ENCODE measurements around the gene MRTFB.

DNA sequence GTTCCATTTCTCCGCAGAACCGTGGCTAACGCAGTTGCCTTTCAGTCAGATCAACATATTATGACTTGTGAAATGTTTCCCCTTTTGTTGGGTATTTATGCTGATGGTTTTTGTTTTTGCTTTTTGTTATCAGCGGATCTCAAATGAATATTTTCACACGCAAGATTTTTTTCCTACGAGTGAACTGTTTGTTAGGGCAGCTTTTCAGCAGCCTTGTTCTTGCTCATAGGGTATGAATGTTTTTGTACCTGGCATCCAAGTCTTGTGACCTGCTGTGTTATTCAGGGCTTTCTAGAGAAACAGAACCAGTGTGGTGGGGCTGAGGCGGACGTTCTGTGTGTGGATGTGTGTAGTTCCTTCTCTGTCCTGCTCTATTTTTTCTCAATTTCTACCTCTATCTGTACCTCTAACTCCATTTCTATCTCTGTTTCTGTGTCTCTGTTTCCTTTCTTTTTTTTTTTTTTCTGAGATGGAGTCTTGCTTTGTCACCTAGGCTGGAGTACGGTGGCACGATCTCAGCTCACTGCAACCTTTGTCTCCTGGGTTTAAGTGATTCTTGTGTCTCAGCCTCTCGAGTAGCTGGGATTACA, 78.3 kb downstream of the SNX29 start:
- PRO-cap: no peak
- RAMPAGE, long total RNA: no peak

GRCh38 chr16:12079493-12079922, 103.0 kb downstream of the SNX29 start:
- PRO-cap: no peak
- RAMPAGE, long total RNA: no peak

DNA sequence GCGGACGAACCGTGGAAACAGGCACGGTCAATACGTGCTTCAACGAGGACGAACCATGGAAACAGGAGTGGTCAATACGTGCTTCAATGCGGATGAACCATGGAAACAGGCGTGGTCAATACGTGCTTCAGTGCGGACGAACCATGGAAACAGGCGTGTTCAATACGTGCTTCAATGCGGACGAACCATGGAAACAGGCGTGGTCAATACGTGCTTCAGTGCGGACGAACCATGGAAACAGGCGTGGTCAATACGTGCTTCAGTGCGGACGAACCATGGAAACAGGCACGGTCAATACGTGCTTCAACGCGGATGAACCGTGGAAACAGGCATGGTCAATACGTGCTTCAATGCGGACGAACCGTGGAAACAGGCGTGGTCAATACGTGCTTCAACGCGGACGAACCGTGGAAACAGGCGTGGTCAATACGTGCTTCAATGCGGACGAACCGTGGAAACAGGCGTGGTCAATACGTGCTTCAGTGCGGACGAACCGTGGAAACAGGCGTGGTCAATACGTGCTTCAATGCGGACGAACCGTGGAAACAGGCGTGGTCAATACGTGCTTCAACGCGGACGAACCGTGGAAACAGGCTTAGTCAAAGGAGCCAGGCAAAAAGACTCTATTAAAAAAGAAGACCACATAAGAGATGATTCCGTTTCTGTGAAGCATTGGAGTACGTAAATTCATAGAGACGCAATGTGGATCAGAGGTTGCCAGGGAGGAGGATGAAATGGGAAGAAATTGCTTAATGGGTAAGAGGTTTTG, 140.5 kb downstream of the SNX29 start:
- PRO-cap: no peak
- RAMPAGE, long total RNA: no peak

GRCh38 chr16:12170255-12170852, 193.8 kb downstream of the SNX29 start:
- PRO-cap: no peak
- RAMPAGE, long total RNA: no peak

DNA sequence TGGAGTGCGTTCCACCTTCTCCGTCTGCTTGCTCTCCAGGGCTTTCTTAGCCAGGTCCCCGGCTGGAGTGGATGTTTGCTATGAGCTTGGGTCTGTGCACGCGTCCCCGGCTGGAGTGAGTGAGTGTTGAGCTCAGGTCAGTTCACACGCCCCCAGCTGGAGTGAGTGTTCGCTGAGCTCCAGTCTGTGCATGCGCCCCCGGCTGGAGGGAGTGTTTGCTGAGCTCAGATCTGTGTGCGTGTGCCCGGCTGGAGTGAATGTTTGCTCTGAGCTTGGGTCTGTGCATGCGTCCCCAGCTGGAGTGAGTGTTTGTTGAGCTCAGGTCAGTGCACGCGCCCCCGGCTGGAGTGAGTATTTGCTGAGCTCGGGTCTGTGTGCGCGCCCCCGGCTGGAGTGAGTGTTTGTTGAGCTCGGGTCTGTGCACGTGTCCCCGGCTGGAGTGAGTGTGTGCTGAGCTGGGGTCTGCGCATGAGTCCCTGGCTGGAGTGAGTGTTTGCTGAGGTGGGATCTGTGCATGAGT, 284.1 kb downstream of the SNX29 start:
- PRO-cap: no peak
- RAMPAGE, long total RNA: no peak

- PRO-cap: no peak
- RAMPAGE, long total RNA: no peak
Observed at GRCh38 chr16:12289028-12289779, 312.7 kb downstream of the SNX29 start.

- PRO-cap: no peak
- RAMPAGE, long total RNA: no peak
Observed at GRCh38 chr16:12500758-12501273, 302.9 kb downstream of the CPPED1 start.

GRCh38 chr16:12502708-12502991, 301.0 kb downstream of the CPPED1 start:
- PRO-cap: no peak
- RAMPAGE, long total RNA: no peak

DNA sequence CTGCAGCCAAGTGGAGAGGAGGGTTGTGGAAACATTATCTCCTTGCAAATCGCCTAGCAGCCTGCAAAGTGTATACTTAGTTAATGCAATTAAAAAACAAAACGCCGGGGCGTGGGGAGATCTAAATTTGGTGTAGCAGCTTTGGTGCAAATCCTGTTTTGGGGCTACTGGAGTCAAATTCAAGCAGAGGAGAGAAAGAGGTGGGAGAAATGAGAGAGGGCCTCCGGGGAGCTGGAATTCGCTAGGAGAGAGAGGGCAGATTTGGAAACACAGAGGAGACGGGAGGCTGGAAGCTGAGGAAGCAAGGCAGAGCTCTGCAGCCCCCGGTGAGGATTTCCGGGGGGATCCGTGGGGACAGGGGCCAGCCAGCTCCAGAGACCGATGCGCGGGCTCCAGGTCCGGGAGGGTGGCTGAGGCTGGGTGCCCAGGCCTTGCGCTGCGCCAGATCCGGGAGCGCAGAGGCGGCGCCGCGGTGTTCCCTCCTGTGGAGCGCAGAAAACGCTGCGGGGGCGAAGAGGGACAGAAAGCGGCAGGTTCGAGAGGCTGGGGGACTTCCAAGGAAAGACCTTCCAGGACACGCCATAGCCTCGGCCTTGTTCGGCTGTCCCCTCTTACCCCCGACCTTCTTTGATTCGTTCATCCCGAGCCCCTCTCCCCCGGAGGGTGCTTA, 924 bp upstream of the SHISA9 start:
- PRO-cap: no peak
- RAMPAGE, long total RNA: no peak

DNA sequence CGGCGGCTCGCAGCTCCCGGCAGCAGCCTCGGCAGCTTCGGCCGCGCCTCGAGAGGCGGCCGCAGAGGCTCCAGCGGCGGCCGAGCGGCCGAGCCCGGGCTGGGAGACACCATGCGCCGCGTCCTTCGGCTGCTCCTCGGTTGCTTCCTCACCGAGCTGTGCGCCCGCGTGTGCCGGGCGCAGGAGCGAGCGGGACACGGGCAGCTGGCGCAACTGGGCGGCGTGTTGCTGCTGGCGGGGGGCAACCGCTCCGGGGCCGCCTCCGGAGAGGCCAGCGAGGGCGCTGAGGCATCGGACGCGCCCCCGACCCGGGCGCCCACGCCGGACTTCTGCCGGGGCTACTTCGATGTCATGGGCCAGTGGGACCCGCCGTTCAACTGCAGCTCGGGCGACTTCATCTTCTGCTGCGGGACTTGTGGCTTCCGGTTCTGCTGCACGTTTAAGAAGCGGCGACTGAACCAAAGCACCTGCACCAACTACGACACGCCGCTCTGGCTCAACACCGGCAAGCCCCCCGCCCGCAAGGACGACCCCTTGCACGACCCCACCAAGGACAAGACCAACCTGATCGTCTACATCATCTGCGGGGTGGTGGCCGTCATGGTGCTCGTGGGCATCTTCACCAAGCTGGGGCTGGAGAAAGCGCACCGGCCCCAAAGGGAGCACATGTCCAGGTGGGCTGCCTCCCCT, 701 bp downstream of the SHISA9 start:
- PRO-cap: no peak
- RAMPAGE, long total RNA: no peak

DNA sequence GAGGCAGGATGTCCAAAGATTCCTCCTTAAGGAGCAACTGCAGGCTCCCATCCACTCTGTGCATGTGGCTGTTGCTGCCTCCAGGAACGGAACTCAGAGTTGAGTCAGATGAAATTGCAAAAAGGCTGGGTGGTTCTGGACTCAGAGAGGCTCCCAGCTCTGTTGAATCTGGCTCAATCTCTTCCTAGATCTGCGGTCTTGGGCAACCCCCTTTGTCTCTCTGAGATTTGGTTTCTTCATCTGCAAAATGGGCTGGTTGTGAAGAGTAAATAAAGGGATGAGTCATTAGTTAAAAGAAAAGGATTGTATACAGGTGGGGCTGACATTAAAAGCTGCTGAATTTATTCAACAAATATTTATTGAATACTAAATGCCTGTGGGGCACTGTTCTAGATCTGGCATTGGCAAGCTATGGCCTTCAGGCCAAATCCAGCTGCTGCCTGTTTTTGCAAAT, 197.3 kb downstream of the SHISA9 start:
- PRO-cap: no peak
- RAMPAGE, long total RNA: no peak

GRCh38 chr16:13913310-13913549, 6.7 kb upstream of the ERCC4 start:
- PRO-cap: no peak
- RAMPAGE, long total RNA: no peak

DNA sequence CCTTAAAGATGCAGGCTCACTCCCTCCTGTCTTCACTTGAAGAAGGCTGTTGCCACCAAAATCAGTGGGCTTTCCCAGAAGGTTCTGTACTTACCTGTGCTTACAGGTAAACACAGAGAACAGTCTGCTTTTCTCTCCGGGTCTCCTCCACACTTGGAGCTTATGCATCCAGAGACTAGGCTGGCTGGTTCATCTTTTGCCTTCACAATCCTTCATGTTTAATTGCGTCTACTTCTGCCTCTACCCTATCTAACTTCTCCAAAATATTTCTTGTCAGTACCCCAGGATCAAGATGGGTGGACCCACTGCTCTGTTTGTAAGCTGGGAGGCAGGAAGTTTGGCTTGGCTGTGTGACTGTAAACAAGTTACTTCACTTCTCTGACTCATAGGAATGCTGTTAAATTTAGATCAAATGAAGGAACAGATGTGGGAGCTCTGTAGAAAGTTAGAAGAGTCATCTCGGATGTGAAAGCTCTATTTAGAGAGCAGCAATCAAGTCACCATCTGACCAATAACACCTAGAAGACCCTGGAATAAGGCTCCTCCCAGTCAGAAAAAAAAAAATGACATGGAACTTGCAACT, 55.3 kb upstream of the MRTFB start:
- PRO-cap: no peak
- RAMPAGE, long total RNA: no peak

DNA sequence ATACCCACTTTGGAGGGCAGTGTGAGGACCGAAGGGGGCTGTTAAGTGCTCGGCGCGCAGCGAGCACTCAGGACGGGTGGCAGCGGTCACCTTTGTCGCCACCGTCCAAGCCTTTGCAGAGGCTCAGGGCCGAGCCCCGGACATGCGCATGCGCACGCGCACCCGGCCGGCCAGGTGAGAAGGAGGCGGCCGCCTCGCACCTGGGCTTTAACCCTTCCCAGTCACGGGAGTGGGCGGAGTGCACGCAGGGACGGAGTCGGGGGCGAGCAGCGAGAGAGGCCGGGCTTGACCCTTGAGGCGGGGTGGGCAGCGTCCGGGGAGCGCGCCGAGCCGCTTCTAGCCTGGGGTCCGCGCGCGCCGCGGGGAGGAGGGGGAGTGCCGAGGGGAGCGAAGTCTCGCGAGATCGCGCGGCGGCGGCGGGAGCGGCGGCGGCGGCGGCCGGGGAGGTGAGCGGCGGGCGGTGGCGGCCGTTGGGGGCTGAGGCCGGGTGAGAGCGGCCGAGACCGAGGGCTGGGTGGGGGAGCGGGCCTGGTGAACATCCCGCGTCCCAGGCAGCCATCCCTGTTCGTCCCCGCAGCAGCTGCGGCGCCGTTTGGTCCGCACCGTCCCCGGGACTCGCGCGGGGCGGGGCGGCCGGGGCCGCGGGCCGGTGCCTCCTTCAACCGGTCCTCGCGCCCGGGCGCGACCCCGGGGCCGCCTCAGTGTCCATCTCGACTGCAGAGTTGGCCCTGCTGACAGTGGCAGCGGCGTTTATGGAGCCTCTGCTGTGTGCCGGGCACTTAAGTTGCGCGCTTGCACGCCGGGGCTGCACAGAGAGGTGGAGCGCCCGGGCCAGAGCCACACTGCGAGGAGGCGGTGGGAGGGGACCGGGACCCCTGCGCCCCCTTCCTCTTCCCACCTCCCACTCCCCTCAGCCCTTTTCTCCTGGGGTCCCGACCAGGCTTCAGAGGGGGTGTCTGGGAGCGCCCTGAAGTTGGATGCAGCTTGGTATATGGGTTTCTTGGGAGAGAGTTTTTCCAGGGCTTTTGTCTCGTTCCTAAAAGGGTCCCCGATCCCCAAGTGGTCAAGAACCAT, at the start of gene MRTFB:
Gene MRTFB, plus strand, starts transcription at position 400 of the 1,074 bp plus-strand sequence.
- PRO-cap: no peak
- RAMPAGE, long total RNA: no peak

GRCh38 chr16:14176353-14177725, 105.7 kb downstream of the MRTFB start:
- PRO-cap: no peak
- RAMPAGE, long total RNA: no peak

- PRO-cap: no peak
- RAMPAGE, long total RNA: no peak
Observed at GRCh38 chr16:14193335-14193619, 122.2 kb downstream of the MRTFB start.

GRCh38 chr16:14203280-14203799, 132.2 kb downstream of the MRTFB start:
- PRO-cap: no peak
- RAMPAGE, long total RNA: no peak

DNA sequence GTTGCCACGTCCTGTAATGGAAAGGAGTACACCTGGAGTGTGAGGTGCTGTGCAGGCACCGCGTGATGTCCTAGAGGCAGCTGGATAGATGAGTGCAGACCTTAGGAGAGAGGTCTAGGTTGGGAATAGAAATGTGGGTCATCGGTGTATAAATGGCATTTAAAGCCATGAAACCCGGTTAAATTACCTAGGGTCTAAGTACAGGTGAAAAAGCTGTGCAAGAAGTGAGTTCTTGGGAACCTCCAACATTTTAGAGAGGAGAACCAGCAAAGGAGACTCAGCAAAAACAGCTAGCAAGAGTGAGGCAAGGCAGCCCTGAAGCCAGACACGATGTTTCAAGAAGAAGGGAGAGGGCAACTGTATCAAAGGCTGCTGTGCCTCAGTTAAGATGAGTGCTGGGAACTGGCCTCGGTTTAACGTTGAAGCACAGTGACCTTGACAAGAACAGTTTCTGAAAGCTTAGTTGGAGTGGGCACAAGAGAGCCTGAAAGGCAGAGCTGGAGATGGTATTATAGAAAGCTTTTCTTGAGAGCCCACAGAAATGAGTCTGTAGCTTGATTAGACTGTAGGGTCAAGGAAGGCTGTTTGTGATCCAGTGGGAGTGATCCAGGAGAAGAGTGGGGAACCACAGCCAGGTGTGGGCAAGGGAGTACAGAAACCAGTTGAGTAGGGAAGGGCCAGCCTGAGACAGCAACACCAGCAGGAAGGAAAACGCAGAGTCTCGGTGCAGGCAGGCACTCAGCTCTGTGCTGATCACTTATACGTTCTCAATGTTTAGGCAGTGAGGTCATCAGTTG, 166.1 kb downstream of the MRTFB start:
- PRO-cap: no peak
- RAMPAGE, long total RNA: no peak

GRCh38 chr16:14303463-14304408, 232.6 kb downstream of the MRTFB start:
- PRO-cap: no peak
- RAMPAGE, long total RNA: no peak

GRCh38 chr16:14345780-14346193, 274.7 kb downstream of the MRTFB start:
- PRO-cap: no peak
- RAMPAGE, long total RNA: no peak

Data from spinal cord (tissue), 3 donors.